H4 (cell line): ENCODE results near the gene PALM2AKAP2.

- RAMPAGE, long total RNA: no peak
Measured at GRCh38 chr9:109745784-109746466, 34.1 kb upstream of the PALM2AKAP2 start.

DNA sequence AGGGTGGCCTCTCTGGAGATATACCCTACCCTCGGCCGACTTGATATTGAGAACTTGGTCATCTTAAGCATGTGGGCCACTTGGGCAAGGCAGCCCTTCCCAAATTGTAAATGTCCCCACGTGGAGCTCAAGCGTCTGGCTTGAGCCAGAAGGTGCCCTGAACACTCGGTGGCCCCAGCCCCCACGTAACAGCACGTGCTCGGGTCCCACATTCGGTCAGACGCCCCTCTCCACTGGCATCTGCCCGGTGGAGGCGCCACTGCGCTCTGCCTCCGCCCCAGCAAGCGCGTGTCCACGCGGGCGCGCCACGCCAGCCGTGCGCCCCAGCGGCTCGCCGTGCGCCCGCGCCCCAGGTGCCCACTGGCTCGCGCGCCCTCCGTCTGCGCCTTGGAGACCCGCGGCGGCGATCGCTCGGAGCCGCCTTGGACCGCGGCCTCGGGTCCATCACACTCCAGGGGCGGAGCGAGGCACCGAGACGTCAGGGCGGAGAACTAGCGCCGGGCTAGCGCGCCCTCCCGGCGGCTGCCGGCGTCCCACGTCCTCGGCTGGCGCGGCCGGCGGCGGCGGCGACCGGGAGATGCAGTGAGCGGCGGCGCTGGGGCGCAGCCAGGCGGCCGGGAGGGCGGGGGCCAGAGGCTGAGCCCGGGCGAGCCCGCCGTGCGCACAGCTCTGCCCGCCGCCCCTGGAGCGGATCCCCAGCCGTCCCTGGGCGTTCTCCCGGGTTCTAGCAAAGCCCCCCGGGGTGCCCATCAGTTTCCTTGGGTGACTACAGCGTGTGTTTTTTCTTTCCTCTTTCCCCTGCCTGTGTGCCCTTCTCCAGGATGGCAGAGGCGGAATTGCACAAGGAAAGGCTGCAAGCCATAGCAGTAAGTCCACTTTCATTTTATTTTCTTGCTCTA lies at the start of gene PALM2AKAP2:
Gene PALM2AKAP2 (plus strand): TSS at position 531 of the 899 bp plus-strand sequence.
- RAMPAGE, long total RNA: no peak

DNA sequence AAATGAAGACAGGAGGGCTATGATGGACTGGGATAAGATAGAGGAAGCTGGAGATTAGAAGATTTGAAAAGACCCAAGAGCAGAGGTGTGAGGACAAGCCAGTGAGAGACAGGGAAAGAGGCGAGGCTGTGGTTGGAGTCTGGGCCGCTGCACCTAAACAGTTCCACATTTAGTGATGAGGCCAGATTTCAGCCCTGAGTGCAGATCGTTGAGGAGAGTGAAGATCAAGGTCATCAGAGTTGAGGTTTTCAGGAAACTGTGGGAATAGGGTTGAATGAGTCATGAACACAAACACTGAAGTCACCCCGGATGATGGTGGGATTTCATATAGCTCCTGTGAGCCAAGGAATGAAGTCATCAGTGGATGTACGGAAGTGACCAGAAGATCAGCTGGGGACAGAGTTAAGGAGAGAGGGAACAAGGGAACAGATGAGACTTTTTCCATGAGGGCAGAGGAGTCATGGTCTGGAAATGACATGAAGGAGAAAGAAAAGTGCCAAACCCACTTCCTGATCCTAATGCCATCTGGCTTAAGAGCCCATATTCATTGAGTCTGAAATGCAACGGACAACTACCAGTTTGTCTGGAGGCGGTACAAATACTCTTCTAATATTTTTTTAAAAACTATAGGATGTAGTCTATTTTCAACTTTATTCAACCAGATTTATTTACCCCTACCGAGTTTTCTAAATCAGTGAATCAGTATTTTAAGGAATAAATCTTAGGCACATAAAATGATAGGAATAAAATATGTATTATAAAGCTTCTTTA lies 36.5 kb downstream of the PALM2AKAP2 start:
- RAMPAGE, long total RNA: no peak

GRCh38 chr9:110050147-110050513 lies 157.8 kb downstream of the C9orf152 start:
- RAMPAGE, long total RNA: no peak

GRCh38 chr9:110136088-110137242 lies 71.5 kb downstream of the C9orf152 start:
- RAMPAGE, long total RNA: no peak

GRCh38 chr9:110199483-110200048 lies 8.4 kb downstream of the C9orf152 start:
- RAMPAGE, long total RNA: no peak

GRCh38 chr9:111004178-111005054 lies 33.9 kb downstream of the LPAR1 start:
- RAMPAGE, long total RNA: no peak

GRCh38 chr9:111356389-111357217 lies 26.6 kb upstream of the OR2K2 start:
- RAMPAGE, long total RNA: no peak

GRCh38 chr9:111393733-111394464 lies 63.9 kb upstream of the OR2K2 start:
- RAMPAGE, long total RNA: no peak

GRCh38 chr9:111610032-111610532 lies 10.6 kb upstream of the PTGR1 start:
- RAMPAGE, long total RNA: no peak

DNA sequence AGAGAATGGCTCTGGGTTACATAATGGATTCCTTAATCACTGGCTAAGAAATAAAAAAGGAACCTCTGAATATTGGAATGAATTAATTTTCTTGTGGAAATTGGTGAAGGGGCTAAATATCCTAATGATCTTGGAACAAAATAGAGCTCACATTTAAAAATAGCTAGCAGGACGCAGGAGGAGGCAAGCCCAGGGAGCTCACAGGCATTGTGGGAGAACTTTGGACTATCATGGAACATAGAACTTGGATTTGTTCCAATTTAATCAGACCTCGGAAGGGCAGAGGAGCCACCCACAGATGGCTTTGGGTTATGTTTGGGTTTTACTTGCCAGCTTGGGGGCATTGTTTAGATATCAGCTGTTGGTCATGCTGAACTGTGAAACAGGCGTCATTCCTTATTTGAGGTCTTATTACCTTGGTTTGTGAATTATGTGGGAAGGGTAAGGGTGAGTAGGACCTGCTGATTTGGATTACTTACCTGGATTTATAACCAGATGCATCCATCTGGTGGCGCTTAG lies 14.0 kb upstream of the PTGR1 start:
- RAMPAGE, long total RNA: no peak

- RAMPAGE, long total RNA: no peak
Measured at GRCh38 chr9:111633179-111633979, 2.2 kb downstream of the DNAJC25 start.

- RAMPAGE, long total RNA: no peak
Measured at GRCh38 chr9:111896914-111897341, 314 bp downstream of the UGCG start.

DNA sequence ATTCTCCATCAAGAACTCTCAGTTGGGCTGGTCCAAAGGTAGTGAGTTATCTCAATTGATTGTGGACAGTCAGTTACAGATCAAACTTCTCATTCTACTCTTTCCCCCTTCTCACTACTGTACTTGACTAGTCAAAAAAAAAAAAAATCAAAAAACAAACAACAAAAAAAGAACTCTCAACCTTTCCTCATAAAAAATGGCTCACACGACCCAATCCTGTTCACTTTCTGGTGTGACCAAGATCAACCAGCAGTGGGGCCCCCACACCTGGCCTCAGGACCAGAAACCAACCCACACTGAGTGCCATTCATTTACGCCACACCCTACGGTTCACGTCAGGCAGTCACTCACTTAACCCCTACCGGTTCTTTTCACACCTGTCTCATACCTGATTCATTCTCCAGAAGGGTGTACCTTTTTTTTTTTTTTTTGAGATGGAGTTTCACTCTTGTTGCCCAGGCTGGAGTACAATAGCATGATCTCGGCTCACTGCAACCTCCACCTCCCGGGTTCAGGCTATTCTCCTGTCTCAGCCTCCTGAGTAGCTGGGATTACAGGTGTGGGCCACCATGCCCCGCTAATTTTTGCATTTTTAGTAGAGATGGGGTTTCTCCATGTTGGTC lies 5.7 kb downstream of the SUSD1 start:
- RAMPAGE, long total RNA: no peak

DNA sequence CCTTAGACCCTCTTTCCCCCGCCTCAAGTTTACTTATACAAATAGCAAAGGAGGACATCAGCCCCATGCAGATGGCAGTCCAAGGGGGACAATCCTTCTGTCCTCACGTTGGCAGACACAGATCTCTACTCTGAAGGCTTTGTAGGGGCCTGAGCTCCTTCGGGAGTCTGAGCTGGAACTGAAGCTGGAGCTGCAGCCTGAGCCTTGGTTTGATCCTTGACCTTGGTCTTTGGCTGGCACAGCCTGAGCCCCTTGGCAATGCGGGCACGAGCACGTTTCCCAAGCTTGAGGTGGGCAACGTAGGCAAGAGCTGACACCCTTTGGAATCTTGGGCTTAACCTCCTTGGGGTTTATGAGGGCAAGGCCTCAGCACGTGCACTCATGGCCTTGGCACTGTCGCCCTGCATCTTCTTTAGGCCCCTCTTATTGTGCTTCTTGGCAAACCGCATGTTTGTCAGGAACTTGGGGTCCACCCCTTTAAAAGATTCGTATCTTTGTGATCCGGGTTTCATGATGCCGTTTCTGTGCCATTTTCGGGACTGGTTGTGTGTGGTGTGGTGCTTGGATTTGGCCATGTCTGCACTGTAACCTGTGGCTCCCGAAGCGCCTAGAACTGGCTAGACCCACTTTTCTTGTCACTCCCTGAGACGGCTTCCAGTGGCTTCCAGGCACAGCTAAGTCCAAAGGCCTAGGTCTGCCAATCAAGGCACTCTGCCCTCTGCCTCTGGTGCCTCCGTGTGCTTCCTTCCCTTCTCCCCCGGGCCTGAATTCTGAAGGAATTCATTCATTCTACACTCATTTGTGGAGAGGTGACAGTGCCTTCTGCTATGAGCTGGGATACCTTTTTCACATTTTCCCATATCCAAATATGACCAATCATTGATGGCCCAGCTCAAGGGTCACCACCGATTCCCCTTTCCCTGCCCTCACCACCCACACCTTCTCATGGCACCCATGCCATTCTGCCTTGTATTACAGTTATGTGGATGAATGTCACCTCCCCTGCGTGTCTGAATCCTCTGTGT lies 1.4 kb downstream of the SUSD1 start:
- RAMPAGE, long total RNA: no peak

- RAMPAGE, long total RNA: no peak
Measured at GRCh38 chr9:112377212-112377505, 2.7 kb upstream of the HSDL2 start.

DNA sequence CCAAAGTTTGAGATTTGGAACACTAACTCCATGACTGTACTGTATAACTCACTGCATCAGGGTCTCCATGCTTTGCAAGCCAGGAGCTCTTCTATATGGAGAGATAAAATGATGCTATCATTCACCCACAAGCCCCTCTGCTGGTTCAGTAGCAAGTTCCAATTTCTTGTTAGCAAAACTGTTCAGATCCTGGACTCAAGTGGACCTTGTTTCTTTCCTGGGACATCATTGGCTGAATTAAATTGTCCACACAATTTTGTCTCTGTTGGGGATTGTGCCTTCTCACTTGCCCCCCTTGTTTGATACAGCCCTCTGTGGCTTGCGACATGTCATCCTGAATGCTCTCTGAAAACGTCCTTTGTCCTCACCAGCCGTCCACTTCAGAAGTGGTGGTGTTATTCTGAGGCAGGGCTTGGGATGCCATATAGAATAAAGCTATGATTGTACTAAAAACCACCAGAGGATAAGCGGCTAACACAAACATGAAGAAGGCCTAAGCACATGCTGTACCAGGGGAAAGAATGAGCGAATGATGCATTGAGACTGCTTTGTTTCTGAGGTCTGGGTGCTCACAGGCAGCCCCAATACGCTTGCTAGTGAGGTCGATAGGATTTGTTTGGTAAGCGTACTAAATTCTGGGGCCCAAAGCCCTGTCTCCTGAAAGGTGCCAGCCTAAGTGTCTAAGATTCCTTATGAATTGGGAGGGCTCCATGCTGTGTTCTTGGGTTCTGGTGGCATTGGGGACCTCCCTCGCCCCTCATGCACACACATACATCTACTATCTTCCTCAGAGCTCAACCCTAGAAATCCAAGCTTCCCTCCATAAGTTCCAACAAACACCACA lies 3.5 kb upstream of the SNX30 start:
- RAMPAGE, long total RNA: no peak

DNA sequence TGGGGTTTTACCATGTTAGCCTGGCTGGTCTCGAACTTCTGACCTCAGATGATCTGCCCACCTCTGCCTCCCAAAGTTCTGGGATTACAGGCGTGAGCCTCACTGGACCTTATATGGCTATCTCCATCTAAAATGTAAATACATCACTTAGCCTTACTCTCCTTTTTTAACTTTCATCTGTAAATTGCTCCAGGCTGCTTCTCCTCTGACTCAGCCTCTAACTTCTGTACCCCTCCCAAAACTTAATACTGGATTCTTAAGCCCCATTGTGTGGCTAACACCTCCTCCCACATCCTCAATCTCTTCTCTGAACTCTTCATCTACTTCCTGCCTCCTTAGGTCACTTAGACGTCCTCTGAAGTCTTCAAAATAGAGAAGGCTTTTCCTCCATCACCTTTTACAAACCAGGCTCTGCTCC lies 4.0 kb downstream of the SNX30 start:
- RAMPAGE, long total RNA: no peak

DNA sequence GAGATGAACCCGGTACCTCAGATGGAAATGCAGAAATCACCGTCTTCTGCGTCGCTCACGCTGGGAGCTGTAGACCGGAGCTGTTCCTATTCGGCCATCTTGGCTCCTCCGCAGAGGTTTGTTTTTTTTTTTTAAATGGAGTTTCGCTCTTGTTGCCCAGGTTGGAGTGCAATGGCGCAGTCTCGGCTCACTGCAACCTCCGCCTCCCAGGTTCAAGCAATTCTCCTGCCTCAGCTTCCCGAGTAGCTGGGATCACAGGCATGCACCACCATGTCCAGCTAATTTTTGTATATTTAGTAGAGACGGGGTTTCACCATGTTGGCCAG lies 53.5 kb downstream of the SNX30 start:
- RAMPAGE, long total RNA: no peak

GRCh38 chr9:113155754-113156427 lies 5.1 kb downstream of the SLC31A2 start:
- RAMPAGE, long total RNA: no peak